Choroid plexus epithelial cell (primary cell): ENCODE data around the genes MMP26, OR51S1, OR51G1, OR52A5, HBG2, TRIM22 and OR10A6.

GRCh38 chr11:4105192-4105680 lies 10.6 kb downstream of the RRM1 start:
- RRBS, result no CpG with 5 or more reads among the region's 5 CpGs

GRCh38 chr11:4704620-4705031 lies at the start of gene MMP26:
Gene MMP26 (plus strand): TSS chr11:4704784.
- RRBS, result no CpG with 5 or more reads among the region's 1 CpG

GRCh38 chr11:4849119-4849410 lies at the start of gene OR51S1:
Gene OR51S1 (minus strand): TSS chr11:4849208.
- RRBS, result no CpG with 5 or more reads among the region's 6 CpGs

GRCh38 chr11:4924071-4924697 lies at the start of gene OR51G1:
Gene OR51G1 (minus strand): TSS chr11:4924339.
- RRBS, result no CpG with 5 or more reads among the region's 4 CpGs

DNA sequence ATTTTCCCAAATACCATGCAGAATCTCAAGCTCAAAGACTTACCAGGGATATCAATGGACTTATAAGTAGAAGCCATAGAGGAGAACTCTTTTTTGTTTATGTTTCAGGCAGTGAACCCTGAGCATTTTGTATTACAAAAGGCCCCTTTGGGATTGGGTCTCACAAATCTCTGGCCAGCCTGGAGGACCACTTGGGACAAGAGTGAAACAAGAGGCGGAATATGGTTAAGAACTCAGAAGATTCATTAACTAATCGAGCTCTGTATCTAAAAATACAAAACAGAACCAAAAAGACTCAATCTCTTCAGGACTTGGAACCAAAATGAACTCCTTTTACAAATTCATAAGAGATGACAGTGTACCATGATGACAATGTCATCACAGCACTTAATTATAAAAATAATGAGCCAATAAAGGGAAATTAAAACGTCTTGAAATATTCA lies at the start of gene OR52A5:
OR52A5 (minus strand) TSS at position 89 of the 443 bp plus-strand sequence.
- RRBS, result no CpG with 5 or more reads among the region's 3 CpGs

GRCh38 chr11:5254664-5255086 lies at the start of gene HBG2:
Gene HBG2 (minus strand): TSS chr11:5254781.
- RRBS, result no CpG with 5 or more reads among the region's 7 CpGs

GRCh38 chr11:5689278-5690116 lies at the start of gene TRIM22:
Gene TRIM22 (plus strand): TSS chr11:5689790.
- RRBS, result no CpG with 5 or more reads among the region's 4 CpGs

DNA sequence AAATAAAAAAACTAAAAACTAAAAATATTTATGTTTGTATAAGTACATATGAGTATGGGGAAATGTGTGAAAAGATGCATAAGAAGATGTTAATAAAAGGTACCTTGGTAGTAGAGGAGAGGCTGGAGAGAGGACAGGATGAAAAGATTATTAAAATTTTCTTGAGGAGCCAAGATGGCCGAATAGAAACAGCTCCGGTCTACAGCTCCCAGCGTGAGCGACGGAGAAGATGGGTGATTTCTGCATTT lies 13.9 kb upstream of the OR52W1 start:
- RRBS, result no CpG with 5 or more reads among the region's 5 CpGs

DNA sequence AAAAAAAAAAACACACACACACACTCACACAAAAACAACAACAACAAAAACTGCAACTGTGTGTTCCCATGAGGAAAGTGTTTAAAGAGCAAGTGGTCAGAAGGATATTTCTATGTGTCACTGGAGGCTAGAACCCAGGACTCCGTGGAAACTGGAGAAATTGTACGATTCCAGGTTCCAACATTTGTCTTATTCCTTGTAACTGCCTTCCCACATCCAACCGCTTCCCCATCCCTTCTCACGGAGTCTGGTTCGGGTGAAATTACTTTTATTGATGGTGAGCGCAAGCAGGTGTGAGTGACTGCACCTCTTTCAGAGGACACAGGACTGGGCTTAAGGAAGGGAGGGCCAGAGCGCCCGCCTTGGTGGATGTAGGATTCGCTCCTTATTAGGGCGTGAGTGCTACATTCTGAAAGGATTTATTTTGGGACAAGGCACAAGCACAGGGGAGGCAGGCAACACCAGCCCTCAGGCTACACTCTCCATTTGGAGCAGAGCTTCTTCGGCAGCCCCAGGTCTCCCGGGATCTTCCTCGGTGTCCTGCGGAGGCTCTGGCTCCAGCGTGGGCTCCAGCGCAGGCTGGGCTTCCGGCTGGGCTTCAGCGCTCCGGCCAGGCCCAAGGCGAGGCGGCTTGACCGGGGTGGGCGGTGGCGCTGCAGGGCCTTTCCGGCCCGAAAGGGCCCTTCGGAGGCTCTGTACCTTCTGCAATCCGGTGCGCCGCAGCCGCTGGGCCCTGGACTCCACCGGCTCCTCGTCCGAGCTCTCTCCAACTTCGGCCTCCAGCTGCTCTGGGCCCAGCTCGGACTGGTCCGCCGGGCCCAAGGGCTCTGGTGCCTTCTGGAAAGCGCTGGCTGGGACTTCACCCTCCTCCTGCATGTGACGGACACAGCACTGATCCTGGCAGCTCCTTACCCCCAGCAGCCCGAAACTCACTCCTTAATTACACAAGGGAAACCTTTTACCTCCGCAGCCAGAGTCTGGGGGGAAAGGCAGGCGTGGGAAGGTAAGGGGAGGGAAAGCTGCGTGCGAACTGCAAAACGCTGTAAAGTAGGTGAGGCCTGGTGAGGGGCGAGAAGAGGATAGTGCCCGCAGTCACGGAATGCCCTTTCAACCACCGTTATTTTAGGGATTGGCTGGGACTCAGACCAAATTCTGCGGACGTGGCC lies 1.2 kb downstream of the CAVIN3 start:
- RRBS, result 2% methylated on average over 15 of the region's 52 CpGs

GRCh38 chr11:6388028-6388461 lies 2.2 kb upstream of the SMPD1 start:
- RRBS, result no CpG with 5 or more reads among the region's 8 CpGs

DNA sequence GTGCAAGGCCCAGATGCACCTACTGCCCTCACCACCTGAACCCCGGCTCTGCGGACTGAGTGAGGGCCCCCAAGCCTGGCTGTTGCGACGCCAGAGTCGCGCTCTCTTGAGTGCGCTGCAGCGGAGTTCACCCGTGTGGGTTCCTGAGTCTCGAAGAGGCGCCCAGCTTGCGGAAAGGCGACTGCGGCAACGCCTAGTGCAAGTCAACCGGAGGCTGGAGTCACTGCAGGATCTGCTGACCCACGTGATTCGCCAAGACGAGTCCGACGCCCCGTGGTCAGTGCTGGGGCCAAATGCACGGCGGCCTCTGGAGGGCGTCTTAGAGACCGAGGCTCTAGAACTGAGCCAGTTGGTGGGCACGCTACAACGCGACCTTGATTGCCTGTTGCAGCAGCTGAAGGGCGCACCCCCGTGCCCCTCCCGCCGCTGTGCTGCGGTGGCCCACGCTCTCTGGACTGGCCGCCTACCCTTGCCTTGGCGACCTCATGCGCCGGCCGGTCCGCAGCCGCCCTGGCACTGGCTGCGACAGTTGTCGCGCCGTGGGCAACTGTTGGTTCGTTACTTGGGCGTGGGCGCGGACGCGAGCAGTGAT lies 32.7 kb downstream of the RRP8 start:
- RRBS, result no CpG with 5 or more reads among the region's 52 CpGs

DNA sequence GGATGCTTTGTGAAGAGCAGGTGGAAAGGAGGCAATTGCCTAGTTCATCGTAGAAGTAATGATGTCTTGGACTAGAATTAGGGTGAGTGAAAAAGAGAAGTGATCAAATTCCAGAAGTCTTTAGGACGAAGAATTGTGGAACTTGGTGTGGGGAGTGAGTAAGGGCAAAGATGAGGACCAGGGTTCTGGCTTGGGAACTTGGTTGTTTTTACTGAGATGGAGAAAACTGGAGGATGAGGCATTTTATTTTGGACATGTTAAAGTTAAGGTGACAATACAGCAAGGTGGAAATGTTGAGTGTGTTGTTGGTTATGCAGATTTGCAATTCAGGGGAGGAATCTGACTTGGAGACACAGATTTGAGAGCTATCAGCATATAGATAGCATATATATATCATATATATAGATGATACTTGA lies 1.3 kb downstream of the ILK start:
- RRBS, result no CpG with 5 or more reads among the region's 2 CpGs

GRCh38 chr11:6716123-6717164 lies 33.3 kb upstream of the MRPL17 start:
- RRBS, result no CpG with 5 or more reads among the region's 11 CpGs

GRCh38 chr11:6746204-6747148 lies 25.3 kb downstream of the OR2AG2 start:
- RRBS, result no CpG with 5 or more reads among the region's 6 CpGs

DNA sequence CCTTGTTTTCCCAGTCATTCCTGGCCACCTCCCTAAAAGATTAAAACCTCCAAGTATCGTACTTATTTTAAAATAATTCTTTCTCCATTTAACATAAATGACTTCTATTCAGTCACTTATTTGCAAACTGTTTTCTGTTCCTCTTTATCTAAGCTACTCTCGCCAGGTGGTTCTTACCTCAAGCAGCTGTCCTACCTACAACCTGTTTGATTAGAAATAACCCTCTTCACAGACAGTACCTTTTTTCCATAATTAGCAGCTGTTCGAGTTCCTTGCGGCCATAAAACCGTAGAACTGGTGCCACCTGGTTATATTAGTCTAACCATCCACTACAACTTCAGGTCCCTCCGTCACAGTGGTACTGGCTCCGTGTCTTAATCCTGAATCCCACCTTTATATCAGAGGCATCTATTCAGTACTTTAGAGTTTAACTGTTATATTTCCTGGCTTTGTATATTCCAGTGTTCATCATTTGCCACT lies 1.0 kb downstream of the ZNF215 start:
- RRBS, result no CpG with 5 or more reads among the region's 7 CpGs

GRCh38 chr11:7524322-7525283 lies 10.8 kb downstream of the PPFIBP2 start:
- RRBS, result no CpG with 5 or more reads among the region's 8 CpGs

GRCh38 chr11:7596919-7598152 lies 76.0 kb downstream of the CYB5R2 start:
- RRBS, result no CpG with 5 or more reads among the region's 19 CpGs

DNA sequence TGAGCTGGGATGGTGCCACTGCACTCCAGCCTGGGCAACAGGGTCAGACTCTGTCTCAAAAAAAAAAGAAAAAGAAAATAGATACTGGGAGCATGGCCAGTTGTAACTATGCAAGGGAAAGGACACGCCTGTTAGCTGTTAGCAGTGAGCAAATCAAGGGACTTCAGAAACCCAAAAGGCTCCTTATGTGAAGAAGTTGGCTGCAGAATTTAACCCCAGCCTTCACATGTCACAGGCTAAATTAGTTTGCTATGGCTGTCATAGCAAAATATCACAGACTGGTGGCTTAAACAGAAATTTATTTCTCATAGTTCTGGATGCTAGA lies 34.5 kb downstream of the OR10A6 start:
- RRBS, result no CpG with 5 or more reads among the region's 1 CpG

DNA sequence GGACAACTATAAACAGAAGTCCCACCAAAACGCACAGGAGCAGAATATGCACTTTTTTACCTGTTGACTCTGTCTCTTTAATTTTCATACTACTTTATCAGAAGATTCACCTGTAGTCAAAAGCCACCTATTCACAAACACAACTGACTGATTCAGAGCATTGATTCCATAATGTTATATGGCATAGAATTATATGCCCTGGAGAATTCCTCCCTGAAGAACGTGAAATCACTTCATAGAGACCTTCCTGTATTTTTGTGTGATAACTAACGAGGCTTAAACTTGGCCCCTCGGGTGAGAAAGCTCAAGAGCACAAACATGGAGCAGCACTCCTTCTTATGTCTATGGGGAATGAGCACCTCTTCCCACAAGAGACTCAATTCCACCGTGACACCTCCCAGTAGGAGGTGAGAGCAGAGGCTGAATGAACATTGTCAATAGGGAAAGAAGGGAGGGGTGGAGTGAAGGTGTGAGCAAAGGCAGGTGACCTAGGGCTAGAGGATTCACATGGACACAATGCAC lies at the start of gene OR10A6:
OR10A6 (minus strand) TSS at position 132 of the 522 bp plus-strand sequence.
- RRBS, result no CpG with 5 or more reads among the region's 5 CpGs

- RRBS, result no CpG with 5 or more reads among the region's 14 CpGs
These were observed 24.0 kb upstream of the TUB start for GRCh38 chr11:8056857-8057552.